Psoas muscle (tissue), 2 donors: ENCODE results near the gene TRIM29.

DNA sequence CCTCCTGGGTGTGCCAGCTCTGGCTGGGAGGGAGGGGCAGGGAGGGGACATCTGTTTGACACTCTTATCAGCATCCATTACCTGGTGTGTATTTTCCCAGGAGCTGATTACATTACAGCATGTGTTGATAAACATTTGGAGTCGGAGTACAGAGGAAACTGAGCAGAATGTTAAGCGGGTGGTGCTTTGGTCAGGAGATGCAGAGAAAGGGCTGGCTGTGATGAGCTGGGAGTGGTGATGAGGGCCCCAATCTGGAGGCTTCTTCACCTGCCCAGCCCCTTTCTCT is 11.1 kb upstream of the NECTIN1 start:
- PRO-cap, 2 experiments = no peak in any of the 2 experiments

GRCh38 chr11:119779676-119780190 is 50.7 kb upstream of the NECTIN1 start:
- PRO-cap, 2 experiments = no peak in any of the 2 experiments

DNA sequence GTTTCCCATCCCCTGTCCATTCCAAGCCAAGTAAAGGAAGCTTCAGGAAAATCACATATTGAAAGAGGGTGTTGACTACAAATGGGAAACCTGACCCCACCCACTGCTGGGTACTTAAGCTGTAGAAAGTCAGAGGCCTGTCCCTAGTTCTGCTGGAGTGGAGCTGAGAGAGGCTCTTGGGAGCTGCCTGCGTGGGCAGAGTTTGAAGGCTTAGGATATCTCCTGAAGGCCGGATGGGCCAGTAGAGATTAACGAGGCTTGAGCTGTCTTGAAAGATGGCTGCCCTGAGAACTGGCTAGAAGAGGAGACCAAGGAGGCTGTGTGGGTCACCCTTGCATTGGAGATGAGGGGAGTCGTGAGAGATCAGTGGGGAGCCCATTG is 176.2 kb upstream of the NECTIN1 start:
- PRO-cap, 2 experiments = no peak in any of the 2 experiments

DNA sequence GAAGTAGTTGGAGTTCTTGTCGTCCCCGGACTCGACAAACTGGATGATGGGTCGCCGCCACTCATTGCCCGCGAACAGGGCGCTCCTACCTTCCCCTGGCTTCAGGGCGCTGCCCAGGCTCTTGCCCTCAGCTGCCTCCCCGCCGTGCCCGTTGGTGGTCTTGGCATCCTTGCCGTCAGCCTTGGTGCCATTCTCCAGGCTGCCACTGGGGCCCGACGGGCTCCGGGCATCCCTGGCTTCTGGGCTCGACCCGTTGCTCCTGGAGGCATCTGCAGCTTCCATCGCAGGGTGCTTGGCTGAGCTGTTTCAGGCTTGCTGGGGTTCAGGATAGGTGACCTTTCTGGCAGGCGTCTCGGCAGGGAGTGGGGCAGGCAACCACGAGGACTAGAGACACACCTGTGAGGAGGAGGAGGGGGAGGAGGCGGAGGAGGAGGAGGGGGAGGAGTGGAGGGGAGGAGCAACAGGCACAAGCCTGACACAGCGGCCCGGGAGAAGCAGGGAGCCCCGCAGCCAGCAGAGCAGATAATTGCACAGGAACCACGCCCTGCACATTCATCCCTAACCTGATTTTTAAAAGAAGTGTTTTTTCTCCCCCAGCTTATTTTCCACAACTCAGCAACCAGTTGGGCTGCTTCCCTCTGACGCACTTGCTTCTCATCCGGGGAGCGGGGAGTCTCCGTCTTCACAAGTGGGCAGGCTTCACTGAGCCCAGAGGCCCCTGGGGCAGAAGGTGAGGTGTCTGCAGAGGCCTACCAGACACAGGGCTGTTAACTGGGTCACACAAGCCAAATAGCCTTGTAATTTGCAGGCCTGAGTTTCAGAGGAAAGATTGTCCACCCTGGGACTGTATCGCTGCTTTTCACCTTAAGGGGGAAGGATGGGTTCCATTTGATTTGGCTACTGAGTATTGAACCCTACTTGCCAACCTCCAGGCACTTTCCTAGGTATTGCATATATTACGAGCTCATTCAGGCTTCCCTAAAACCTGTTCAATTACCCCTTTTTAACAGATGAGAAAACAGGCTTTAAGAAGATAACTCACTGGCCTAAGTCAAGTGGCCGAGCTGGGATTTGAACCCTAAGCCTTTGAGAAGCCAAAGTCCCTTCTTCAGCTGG is at the start of gene TRIM29:
Gene TRIM29, minus strand, starts transcription at position 364 of the 1,116 bp plus-strand sequence.
- PRO-cap, 2 experiments = no peak in any of the 2 experiments

DNA sequence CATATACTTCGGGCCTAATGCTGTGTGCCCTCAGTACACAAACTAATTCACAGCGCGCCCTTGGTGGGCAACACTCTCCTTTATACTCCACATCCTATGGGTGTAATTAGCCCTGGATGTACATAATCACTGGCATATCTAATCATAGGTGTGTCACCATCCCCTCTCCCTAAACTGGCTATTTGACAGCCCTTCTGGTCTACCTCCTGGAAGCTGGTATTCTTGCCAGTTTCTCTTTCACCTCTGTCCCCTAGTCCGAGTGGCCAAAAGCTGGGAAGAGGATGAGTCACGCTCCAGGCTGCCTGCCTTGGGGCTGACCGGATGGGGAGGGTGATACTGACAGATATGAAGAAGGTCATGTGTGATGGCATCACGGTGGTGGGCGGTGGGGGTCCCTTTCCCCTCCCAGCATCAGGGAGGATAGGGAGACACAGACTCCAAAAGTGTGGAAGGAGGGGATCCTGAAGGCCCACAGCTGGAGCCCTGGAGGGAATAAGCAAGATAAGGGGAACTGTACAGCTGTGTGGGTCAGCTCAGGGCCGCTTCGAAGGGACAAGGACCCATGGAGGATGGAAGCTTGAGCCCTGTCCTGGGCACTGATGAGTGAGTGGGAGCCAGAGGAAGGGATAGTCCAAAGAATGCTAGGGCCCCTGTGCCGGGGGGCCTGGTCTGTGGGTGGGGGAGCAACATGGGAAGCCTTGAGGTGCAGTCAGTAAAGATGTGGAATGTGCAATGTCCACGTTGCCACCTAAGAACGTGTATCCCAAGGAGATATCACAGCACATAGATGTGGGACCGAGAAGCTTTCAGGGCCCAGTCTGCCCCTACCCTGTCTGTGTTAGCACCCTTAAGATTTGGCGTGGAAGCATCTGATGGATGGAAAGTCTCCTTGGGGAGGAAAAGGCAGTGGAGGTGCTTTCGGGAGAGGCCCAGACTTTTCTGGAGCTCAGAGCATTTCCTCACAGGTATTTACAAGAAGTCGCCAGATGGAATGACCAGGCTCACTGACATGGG is 5.0 kb downstream of the OAF start:
- PRO-cap, 2 experiments = no peak in any of the 2 experiments

DNA sequence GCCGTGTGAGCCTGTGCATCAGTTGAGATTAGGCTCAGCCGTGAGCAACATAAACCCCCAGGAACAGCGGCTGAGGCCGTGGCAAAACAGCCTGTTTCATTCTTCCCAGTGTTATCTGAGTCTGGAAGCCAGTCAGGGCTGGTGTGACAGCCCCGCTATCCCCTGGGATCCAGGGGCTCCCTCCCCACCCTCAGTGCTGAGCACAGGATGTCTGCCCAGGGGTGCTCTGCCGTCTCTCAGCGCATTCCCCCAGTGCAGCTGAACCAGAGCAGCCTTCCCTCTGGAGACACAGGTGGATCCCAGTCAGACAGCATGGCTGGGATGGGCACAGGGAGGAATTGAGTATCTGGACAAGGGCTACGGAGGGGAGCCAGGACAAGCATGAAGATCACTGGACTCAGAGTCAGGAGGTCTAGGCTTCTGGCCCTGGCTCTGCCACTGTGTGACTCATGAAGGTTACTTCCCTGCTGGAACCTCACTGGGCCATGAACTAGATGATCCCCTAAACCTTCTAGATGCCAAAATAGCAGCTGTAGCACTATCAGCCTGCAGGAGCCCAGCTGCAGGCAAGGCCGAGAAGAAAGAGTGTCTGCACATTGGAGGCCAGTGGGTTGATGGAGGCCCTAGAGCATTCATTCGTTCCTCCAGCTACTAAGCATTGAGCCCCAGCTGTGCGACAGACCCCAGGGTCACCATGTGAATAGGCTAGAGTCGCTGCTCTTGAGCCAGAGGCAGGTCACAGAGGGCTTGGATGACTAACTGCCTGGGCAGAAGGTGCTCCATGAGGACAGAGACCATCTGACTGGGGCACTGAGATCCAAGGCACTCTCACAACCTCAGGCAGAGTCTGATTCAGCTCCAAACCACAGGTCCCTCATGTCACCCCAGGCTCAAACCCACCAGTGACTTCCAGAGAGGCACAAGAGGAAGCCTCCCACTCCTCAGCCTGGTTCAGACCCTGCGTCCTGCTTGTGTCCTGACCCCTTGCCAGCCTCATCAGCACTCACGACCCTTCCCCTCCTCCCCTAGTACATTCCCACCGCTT is 8.8 kb downstream of the OAF start:
- PRO-cap, 2 experiments = no peak in any of the 2 experiments

GRCh38 chr11:120224353-120224776 is 13.5 kb downstream of the OAF start:
- PRO-cap, 2 experiments = no peak in any of the 2 experiments

- PRO-cap, 2 experiments = no peak in any of the 2 experiments
Measured at GRCh38 chr11:120271505-120272042, 31.6 kb downstream of the POU2F3 start.

DNA sequence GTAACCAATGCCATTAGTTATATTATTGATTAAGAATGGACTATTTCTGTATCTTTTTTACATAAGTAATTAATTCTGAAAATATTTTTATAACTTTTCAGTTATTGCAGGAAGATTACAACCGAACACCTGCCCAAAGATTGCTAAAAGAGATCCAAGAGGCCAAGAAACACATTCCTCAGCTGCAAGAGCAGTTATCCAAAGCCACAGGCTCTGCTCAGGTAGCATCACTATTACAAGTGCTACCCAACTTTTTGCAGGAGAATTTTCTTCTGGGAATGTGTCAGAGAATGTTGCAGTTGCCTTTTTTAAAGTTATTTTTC is 82.0 kb upstream of the GRIK4 start:
- PRO-cap, 2 experiments = no peak in any of the 2 experiments

- PRO-cap, 2 experiments = peak in 1 of 2 experiments; most common plus-strand start chr11:120431868 (in 1)
Measured at GRCh38 chr11:120431651-120432019, 79.9 kb upstream of the GRIK4 start.

- PRO-cap, 2 experiments = no peak in any of the 2 experiments
Measured at GRCh38 chr11:120564506-120565403, 53.2 kb downstream of the GRIK4 start.

DNA sequence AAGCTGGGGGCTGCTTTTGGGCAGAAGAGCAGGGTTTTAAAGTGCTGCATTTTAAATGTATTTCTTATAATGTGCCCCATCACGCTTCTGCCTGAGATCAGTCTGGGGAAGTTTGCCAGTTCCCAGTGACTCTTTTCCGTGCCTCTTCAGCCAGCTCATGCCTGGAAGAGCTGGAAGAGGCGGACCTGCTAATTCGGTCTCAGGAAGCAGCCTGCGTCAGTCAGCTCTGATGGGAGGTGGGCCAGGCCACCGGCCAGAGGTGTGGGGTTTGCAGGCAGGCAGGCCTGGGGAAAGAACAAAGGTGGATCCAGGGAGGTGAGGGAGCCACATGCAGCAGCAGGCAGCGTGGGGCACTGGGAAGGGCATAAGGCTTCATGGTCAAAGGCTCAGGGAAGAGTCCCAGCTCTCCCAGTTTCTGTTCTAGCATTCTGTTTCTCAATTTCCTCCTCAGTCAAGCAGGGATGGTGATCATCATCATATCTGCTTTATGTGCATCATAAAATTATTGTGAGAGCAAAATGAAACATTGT is 140.1 kb upstream of the TBCEL start:
- PRO-cap, 2 experiments = no peak in any of the 2 experiments

GRCh38 chr11:121034919-121035299 is 11.0 kb downstream of the TBCEL start:
- PRO-cap, 2 experiments = no peak in any of the 2 experiments

DNA sequence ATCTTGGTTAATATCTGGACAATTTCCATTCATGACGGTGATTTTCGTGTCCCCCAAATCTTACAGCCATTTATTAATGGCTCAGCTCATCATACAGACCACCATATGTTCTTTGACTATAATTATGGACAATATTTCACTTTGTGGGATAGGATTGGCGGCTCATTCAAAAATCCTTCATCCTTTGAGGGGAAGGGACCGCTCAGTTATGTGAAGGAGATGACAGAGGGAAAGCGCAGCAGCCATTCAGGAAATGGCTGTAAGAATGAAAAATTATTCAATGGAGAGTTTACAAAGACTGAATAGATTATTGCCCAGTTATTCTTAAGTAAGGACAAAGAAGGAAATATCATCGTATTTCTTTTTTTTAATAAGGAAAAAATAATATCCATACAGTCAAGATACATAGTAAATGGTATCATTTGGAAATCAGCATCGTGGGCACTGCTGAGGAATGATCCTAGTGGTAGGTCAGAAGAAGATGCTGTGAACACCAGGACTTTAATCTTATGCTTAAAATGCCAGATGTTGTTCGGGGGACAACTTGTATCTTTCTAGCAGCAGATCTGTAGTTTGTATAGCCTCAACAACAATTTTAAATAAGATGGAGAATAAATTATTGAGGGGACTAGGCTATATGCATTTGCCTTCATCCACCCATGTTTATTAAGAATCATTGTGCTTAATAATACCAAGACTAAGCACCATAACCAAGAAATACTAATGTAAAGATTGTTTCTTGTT is 14.8 kb downstream of the SC5D start:
- PRO-cap, 2 experiments = no peak in any of the 2 experiments

- PRO-cap, 2 experiments = no peak in any of the 2 experiments
Measured at GRCh38 chr11:121391987-121392368, 60.1 kb upstream of the SORL1 start.

GRCh38 chr11:121446781-121447123 is 5.4 kb upstream of the SORL1 start:
- PRO-cap, 2 experiments = no peak in any of the 2 experiments

GRCh38 chr11:121451257-121451835 is 768 bp upstream of the SORL1 start:
- PRO-cap, 2 experiments = no peak in any of the 2 experiments

DNA sequence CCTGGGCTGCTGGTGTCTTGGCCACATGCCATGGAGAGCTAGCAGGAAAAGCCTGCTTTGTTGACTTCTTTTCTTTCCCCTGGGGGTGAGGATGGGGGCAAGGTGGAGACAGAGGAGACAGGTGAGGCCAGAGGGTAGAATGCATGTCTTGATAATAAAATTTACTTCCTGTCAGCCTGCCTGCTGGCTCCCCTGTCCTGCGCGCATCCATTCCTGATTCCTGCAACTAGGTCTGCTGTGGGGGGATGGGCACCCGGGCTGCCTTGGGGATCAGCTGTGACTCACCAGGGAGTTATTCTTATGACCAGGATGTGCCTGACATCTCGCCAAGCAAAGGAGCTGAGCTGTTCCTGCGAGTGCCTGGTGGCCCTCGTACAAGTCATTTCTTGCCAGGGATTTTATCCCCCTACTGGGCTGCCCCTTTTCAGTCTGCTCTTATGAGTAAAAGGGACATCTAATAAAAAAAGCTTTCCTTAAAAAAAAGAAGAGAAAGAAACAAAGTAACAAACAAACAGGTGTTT is 14.4 kb downstream of the SORL1 start:
- PRO-cap, 2 experiments = no peak in any of the 2 experiments

GRCh38 chr11:121494156-121495069 is 42.3 kb downstream of the SORL1 start:
- PRO-cap, 2 experiments = no peak in any of the 2 experiments

DNA sequence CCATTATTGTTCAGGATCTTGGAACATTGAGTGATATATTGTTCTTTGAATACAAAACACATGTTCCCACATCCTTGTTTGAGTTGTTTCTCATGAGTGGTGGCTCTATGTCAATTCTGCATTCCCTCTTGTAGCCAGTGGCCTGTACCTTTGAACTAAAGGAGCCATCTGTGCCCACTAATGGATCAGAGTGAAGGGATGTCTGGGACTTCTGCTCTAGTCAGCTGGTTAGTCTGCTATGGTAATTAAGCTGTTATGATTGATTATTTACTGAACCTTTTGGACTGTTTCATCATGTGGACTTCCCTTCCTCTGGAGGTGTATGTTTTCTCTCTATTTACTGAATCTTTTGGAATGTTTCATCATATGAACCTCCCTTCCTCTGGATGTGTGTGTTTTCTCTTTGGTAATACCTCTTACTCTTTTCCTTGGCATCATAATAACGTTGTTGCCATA is 112.8 kb downstream of the SORL1 start:
- PRO-cap, 2 experiments = no peak in any of the 2 experiments